GM06990 (cell line): ENCODE measurements around the genes USP17L13, USP17L17, USP17L29 and DRD5.

DNA sequence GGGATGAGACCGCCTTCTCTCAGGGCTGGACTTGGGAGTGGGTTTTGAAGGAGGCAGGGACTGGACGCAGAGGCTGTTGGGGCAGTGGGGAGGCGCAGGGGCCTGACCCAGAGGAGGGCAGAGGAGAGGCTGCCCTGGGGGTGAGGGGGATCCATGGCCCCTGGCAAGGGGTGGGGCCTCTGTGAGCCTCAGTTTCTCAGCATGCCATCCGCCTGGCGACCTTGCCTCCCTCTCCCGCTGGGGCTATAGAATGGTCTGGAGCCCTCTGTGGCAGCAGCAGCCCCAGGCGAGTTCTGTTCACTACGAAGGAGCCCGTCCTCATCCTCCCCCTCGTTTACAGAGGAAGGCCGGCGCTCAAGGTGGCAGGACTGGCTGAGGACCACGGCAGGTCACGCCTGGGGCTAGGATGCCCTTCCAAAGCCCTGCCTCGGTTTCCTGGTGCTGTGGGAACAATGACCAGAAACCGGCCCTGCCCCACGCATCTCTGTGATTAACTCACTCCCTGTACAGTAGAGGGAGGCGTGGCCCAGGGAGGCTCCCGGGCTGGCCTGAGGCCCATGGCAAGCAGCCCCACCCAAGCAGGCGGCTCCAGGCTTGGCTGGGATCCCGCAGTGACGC lies 16.1 kb upstream of the SH3TC1 start:
- RRBS: 49% methylated on average over 4 of the region's 22 CpGs

- RRBS: no CpG with 5 or more reads among the region's 7 CpGs
Observed at GRCh38 chr4:8207333-8207778, 8.3 kb downstream of the SH3TC1 start.

GRCh38 chr4:8213034-8213854 lies 14.2 kb downstream of the SH3TC1 start:
- RRBS: 97% methylated on average over 4 of the region's 17 CpGs

- RRBS: no CpG with 5 or more reads among the region's 20 CpGs
Observed at GRCh38 chr4:8219298-8219684, 20.2 kb downstream of the SH3TC1 start.

DNA sequence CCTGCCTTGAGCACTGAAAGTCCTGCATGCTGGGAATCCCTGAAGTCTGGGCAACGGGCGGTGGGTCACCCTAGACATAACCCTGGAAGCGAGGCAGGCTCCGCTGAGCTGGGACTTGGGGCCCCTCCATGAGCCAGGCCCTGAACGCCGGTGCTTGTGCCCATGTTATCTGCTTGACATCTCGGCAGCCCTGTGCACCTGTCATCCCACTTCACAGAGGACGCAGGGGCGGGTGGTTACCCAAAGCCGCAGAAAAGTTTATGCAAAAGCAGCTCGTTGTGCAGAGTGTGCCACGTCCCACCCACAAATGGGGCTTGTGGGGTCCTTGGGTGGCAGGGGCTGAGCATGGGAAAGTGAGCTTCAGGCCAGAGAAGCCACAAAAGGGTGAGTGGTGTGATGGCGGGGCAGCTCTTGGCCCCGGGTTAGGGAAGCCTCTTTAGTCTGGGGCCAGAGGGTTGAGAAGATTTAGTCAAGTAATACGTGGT lies 29.8 kb downstream of the SH3TC1 start:
- RRBS: no CpG with 5 or more reads among the region's 15 CpGs

DNA sequence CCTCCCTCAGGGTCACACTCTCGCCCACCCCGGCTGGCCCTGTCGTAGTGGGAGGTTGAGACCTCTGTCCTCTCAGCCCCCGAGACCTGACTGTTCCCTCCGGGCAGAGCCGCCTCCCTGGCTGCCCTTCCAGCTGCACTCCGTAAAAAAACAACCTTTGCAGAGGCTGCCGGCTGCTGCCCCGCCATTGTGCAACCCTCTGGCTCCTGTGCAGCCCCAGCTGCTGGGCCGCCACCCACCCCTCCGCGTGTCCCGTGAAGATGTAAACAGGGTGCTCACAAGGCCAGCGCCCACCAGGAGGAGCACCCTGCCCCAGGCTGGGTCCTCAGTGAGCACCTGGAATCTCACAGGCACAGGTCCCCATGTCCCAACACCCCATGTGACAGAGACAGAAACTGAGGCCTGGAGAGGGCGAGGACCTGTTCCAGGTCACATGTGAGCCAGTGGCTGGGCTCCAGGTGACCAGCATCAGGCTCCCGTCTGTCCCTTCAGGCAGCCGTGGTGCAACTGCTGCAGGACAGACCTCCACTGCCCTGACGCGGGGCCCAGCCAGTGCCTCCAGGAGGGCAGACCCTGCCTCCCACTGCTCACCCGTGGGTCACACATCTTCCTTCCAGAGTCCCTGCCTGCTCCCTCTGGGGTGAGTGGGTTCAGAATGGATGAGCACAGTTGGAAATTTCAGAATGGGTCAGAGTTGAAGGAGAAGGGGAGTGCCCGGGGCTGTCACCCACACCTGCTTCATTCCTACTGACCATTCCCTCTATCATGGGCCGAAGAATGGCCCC lies 39.8 kb downstream of the HTRA3 start:
- RRBS: 28% methylated on average over 7 of the region's 22 CpGs

DNA sequence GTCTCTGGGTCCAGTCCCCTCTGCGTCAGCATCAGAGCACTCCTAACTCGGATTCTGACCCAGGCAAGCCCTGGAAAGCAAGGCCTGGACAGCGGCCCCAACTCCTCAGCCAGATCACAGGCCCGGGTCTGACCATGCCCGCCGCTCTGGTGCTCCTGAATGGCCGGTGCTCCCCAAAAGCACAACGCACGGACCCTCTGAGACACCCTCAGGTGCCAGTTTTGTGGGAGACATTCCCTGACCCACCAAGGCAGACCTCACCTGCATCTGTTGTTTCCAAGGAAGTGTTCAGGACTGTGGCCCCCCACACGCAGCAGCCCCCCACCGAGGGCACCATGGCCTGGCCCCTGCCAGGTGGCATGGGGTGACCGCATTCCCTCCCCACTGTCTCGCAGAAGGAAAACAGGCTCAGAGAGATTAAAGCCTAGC lies 55.8 kb downstream of the ACOX3 start:
- RRBS: 100% methylated on average over 3 of the region's 13 CpGs

GRCh38 chr4:8467922-8468473 lies 27.4 kb downstream of the TRMT44 start:
- RRBS: no CpG with 5 or more reads among the region's 16 CpGs

DNA sequence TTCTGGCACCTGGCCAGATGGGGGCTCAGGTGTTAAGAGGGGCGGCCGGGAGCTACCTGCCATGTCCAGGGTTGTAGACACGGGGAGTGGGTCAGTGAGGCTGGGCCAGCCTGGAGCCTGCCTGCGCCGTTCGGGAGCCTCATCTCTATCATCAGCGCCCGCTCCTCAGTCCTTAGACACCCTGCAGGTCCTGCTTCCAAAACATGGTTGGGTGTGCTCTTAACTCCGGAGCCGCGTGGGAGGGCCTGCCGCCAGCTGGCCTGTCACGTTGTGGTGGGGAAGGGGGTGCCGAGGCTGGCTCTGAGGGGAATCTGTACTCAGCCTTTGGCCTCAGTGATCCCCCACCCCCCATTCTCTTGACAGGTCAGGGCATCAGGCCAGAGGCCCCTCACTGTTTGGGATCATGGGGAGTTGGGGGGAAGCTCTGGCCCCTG lies 33.2 kb downstream of the TRMT44 start:
- RRBS: no CpG with 5 or more reads among the region's 14 CpGs

DNA sequence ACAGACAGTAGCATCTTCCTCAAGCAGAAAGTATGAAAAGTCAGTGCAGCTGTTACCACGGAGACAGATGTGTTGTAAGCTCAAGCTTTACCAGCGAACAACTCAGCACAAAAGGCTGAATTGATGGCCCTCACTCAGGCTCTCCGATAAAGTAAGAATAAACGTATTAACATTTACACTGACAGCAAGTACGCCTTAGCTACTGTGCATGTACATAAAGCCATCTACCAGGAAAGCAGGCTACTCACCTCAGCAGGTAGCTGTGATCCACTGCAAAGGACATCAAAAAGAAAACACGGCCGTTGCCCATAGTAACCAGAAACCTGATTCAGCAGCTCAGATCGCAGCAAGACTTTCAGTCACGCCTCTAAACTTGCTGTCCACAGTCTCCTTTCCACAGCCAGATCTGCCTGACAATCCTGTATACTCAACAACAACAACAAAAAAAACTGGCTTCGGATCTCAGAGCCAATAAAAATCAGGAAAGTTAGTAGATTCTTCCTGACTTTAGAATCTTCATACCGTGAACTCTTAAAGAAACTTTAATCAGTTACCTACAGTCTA lies 97.5 kb upstream of the FAM90A26 start:
- RRBS: no CpG with 5 or more reads among the region's 11 CpGs

DNA sequence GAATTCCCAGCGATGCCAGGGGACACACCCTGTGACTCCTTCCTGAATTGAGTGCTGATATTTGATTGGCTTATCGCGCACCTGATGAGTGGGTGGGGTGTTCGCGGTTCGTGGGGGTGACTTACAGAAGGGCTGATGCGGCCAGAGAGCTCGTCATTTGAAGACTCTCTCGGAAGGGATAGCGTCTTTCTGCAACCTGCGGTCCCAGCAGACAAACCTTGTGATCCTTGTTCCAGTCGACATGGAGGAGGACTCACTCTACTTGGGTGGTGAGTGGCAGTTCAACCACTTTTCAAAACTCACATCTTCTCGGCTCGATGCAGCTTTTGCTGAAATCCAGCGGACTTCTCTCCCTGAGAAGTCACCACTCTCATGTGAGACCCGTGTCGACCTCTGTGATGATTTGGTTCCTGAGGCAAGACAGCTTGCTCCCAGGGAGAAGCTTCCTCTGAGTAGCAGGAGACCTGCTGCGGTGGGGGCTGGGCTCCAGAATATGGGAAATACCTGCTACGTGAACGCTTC lies at the start of gene USP17L13:
TSS of gene USP17L13 (plus strand) at position 242 of the 522 bp plus-strand sequence.
- RRBS: no CpG with 5 or more reads among the region's 20 CpGs

DNA sequence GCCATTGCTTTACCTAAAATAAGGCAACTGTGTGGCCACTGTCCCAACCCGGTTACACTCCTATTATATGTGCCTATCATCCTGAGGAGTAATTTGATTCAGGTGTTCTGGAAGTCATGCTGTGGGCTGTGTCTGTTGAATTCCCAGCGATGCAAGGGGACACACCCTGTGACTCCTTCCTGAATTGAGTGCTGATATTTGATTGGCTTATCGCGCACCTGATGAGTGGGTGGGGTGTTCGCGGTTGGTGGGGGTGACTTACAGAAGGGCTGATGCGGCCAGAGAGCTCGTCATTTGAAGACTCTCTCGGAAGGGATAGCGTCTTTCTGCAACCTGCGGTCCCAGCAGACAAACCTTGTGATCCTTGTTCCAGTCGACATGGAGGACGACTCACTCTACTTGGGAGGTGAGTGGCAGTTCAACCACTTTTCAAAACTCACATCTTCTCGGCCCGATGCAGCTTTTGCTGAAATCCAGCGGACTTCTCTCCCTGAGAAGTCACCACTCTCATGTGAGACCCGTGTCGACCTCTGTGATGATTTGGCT lies at the start of gene USP17L17:
TSS of gene USP17L17 (plus strand) at position 379 of the 546 bp plus-strand sequence.
- RRBS: no CpG with 5 or more reads among the region's 18 CpGs

DNA sequence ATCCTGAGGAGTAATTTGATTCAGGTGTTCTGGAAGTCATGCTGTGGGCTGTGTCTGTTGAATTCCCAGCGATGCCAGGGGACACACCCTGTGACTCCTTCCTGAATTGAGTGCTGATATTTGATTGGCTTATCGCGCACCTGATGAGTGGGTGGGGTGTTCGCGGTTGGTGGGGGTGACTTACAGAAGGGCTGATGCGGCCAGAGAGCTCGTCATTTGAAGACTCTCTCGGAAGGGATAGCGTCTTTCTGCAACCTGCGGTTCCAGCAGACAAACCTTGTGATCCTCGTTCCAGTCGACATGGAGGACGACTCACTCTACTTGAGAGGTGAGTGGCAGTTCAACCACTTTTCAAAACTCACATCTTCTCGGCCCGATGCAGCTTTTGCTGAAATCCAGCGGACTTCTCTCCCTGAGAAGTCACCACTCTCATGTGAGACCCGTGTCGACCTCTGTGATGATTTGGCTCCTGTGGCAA lies at the start of gene USP17L29:
TSS of gene USP17L29 (plus strand) at position 301 of the 478 bp plus-strand sequence.
- RRBS: no CpG with 5 or more reads among the region's 18 CpGs

- RRBS: no CpG with 5 or more reads among the region's 14 CpGs
Observed at GRCh38 chr4:9500366-9500781, 56.2 kb downstream of the DEFB131A start.

DNA sequence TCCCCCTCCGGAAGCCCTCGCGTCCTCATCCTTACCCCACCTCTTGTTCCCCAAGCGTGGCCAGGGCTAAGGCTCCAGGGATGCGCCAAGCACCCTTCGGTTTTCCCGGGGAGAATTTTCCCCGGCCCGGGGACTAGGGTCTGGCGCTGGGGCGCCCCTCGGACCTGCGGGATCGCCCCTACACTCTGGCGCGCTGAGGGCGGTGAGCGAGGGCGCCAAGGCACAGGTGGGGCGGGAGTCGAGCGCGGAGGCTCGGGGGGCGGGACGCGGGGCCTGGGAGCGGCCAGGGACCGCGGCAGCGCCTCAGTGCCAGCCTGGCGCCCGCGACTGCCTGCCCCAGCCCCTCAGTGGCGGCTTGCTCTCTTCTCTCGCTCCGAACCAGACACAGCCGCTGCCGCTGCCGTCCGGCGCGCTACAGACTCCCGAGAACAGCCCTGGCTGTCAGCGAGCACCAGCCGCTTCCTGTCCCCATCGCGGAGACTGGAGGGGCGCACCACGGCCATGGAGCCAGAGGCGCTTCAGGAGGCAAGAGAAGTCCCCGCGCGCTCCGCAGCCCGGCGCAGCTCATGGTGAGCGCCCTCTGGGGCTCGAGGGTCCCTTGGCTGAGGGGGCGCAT lies at the start of gene DRD5:
TSS of gene DRD5 (plus strand) at position 306 of the 616 bp plus-strand sequence.
- RRBS: 82% methylated on average over 1 of the region's 60 CpGs

DNA sequence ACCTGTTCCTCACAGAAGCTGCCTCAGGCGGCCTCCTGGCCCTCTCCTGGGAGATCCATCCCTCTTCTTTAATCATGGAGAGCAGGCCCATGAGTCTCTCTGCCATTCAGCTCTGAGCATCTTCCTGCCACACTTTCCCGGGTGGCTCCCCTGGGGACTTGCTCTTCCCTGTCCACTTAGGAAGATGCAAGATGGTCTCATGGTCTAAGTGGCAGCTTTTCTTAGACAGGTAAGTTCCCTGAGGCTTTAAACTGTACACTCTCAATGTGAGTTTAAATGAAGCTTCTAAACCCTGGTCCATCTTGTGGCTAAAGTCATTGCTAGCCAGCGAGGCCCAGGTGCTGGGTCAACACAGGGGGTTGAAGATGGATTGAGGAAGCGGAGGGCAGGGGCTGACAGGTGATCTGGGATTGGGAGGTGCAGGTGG lies 98.5 kb downstream of the DRD5 start:
- RRBS: no CpG with 5 or more reads among the region's 4 CpGs

- RRBS: no CpG with 5 or more reads among the region's 6 CpGs
Observed at GRCh38 chr4:10071153-10071922, 45.3 kb downstream of the WDR1 start.

- RRBS: no CpG with 5 or more reads among the region's 25 CpGs
Observed at GRCh38 chr4:10077347-10077840, 39.2 kb downstream of the WDR1 start.

- RRBS: no CpG with 5 or more reads among the region's 22 CpGs
Observed at GRCh38 chr4:10110701-10111709, 5.6 kb downstream of the WDR1 start.

- RRBS: no CpG with 5 or more reads among the region's 31 CpGs
Observed at GRCh38 chr4:10117155-10118036, 797 bp upstream of the WDR1 start.